Measurements from ENCODE around the genes FTH1 and SCGB1D2.

DNA sequence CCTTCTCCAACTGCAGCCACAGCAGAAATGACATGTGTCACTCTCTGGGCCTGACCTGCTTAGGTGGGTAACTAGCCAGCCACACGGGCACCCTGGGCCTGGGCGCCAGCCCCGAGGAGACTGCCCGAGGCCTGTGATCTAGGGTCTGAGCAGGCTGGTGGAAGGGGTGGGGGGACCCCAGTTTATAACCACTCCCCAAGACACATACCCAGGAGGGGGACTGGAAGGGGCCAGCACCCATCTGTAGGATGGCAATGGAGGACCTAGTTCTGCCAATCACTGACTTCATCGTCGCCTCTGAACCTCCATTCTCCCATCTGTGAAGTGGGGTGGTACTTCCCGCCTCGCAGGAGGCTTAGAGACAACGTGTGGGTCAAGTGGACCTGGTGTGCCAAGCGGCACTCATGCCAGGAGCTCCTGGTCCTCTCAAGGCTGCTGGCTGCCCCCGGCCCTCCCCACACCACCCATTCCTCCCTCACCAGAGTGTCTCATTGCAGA lies 16.2 kb downstream of the CD5 start:
- PRO-cap: no peak

DNA sequence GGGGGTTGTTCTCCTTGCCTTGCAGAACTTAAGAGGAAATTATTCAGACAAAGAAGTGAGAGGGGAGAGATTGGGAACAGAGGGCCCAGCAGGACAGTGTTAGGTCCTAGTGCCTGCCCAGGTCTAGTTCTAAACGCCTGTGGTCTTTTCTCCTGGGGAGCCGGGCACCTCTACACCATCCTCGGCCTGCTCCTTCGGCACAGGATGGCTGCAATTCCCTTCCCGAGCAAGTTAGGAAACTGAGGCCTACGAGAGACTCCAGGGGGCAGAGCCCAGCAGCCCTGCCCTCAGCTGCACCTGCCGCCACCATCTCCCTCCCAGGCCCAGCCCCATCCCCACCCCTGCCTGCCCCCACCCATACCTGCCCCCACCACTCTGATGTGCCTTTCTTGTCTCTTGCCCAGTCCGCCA lies 21.2 kb downstream of the CD5 start:
- PRO-cap: no peak

DNA sequence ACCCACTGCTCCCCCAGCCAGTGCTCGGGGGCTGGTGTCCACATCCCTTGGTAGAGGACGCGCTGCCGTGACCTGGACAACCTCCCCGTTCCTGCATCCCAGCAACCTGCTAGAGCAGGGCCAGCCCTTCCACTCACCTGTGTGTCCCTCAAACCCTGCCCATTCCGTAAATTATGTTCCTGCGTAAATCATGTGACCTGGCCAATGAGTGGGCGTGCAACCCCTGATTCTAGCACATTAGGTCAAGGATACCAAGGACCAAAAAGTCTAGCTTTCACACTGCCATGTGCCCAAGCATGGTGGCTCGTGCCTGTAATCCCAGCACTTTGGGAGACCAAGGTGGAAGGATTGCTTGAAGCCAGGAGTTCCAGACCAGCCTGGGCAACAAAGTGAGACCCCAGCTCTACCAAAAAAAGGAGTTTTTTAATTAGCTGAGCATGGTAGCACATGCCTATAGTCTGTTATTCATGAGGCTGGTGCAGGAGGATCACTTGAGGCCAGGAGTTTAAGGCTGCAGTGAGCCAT lies 25.8 kb downstream of the CD5 start:
- PRO-cap: no peak

DNA sequence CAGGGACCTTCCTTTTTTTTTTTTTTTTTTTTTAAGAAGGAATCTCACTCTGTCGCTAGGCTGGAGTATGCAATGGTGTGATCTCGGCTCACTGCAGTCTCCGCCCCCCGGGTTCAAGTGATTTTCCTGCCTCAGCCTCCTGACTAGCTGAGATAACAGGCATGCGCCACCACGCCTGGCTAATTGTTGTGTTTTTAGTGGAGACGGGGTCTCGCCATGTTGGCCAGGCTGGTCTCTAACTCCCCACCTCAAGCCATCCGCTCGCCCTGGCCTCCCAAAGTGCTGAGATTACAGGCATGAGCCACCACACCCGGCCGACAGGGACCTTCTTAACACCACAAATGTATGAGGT lies 11.3 kb downstream of the TKFC start:
- PRO-cap: no peak

DNA sequence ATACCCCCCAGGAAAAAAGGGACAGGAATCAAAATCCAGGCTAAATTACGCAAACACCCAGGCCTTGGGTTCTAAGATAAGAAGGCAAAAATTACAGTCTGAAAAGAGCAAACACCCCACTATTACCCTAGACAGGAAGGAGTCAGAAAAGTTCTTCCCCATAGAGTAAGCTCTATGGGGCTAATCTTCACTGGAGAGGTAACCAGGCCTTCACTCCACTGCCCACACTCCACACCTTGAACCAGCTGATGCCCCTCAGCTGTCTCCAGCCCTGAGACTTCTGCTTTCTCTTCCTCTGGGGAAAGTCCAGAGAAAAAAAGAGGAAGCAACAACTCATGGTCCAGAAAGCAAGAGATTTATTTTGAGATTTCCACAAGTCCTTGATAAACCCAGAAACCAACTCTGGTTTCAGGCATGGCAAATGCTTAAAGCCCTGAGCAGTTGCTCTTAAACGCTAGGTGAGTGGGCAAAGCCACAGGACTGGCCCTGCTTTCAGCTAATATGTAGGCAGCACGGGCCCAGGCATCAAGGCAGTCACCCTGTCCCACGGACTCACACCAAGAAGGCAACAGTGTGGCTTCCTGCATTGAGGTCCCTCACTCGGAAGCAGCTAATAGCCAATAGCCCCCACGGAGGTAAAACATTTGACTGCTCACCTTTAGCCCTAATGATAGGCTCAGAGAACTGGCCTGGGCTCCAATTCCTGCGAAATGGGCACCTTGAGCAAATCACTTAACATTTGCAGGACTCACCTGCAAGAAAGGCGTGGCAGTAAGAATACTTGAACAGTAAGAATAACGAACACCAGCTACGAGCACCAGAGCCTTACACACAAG lies 4.4 kb downstream of the CYB561A3 start:
- PRO-cap: no peak

- PRO-cap: no peak
Measured at GRCh38 chr11:61580021-61580655, 738 bp downstream of the SYT7 start.

- PRO-cap: bidirectional peak, plus-strand start at chr11:61587689, minus-strand start at chr11:61587613; bidirectional peak, plus-strand start at chr11:61587856, minus-strand start at chr11:61587764; unidirectional peak, minus-strand start at chr11:61588098; bidirectional peak, plus-strand start at chr11:61588442, minus-strand start at chr11:61588345
Measured at GRCh38 chr11:61587308-61588627, 6.9 kb upstream of the SYT7 start.

GRCh38 chr11:61716775-61717473 lies 35.5 kb upstream of the MYRF start:
- PRO-cap: no peak

DNA sequence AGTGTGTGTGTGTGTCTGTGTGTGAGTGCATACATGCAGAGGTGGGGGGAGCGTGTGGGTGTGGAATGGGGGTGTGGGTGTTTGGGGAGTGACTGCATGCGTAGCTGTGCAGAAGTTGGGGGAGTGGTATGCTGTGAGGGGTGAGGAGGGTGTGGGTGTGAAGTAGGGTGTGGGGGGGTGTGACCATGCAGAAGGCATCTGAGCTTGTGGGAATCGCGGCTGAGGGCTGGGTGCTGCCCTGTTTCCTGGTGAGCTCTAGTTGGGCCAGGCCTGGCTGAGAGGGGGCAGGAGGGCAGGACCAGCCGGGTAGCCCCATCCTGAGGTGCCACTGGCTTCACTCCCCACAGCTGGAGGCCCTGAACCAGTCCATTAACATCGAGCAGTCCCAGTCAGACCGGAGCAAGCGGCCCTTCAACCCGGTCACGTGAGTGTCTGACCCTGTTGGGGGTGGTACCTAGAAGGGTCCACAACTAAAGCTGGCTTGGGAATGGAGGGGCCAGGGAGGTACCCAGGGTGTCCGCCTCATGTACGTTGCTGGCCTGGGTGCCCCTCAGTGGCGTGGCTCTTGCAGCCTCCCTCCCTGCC lies 16.6 kb downstream of the TMEM258 start:
- PRO-cap: no peak

- PRO-cap: no peak
Measured at GRCh38 chr11:61811943-61813455, 4.3 kb downstream of the FADS1 start.

DNA sequence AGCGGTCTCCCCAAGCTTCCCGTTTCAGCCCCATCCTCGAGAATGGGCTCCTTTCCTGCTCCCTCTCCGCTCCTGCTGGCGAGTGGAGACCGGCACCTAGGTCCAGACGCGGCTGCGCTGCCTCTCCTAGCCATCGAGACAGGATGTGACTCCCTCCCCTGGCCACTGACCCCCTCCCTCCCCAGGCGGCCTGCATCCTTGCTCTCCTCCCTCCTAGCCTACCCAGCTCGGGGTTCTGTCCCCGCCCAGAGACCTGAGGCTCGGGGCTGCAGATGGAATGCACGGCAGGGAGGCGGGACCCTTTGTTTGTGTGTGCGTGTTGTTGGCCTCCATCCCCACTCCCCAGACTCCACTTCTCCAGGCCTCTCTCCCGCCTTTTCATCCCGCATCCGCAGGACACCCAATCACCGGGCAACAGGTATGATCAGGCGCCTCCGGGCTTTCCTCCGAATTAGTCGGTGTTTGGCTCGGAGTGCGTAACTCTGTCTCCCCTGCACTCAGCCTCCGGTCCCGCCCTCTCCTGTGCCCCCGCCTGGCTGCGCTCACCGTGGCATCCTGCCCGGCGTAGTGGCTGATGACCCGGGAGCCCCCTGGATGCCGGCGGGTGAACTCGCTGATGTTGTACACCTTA lies 679 bp downstream of the FADS1 start:
- PRO-cap: bidirectional peak, plus-strand start at position 248 of the sequence, minus-strand start at position 140 of the sequence; bidirectional peak, plus-strand start at position 567 of the sequence, minus-strand start at position 464 of the sequence

DNA sequence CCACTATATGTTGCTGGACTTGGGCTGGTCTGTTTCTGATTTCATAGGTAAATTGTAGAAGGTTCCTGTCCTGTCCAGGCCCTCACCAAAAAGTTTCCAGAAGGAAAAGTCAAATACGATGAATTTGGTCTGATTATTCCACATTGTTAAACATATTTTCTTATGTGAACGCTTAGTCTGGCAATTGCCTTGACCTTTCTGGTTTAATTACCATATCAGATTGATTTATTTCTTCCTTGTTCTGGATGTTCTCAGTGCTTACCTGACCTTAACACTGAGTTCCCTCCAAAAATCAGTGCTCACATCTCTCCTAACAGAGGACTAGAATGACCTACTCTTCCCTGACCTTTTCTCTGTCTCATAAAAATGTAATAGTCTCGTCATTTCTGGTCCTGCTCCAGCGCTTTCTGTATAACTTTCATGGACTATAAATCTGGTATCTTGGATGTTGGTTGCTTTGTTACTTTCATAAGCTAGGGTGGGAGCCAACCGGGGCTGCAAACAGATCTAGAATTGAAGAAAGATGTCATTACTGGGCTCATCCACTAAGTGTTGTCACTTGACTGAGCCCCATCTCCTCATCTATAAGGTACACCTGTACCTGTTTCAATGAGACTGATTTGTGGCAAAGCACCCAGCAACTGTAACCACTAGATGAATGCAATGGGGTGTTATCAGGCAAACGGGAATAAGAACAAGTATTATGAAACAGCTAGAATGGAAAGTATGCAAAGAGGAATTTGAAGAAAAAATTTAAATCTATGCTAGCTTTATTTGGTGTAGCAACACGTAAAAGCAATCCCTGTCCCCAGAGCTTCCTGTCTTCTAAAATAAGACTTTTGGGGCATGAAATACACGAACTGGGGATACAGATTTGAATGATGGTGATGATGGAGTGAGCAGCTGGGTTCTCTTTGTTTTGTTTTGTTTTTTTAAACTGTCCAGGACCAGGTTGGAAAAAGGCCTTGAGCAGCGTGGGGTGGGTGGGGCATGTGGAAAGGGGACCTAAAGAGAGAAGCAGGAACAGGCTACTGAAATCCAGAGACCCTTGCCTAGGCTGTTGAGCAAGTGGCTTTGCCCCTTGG lies 2.4 kb downstream of the FADS2 start:
- PRO-cap: no peak

DNA sequence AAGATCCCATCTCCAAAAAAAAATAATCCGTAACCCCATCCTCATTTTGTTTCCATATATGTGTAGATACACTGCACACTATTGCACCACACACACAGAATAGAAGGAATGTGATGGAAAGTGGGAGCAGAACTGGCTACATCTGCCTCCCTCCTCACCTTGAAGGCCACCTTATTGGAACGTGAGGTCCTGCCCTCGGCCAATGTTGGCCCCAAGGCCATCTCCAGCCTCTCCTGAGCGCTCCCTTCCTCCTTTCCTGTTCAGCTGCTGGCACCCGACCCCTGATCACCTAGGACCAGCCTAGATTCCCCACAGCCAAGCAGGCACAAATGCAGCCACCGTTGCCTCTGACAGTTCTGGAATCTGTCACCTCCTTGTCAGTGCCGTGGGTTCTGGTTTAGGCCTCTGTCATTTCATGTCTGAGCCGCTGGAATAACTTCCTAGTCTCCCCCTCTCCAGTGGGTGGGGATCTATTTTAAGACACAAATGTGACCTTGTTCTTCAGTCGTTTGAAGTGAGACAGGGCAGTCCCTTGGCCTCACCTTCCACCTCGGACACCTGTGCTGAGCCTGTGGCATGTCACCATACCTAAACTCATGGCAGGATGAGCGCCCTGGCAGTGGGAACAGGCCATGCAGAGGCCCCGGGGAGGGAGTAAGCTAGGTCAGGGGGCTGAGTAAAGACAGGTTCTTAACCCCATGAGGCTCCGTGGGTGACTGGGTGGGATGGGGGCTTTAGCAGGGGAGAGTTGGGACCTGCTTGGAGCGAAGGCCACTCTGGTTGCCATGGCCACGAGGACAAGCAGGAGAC lies 29.7 kb downstream of the FADS3 start:
- PRO-cap: no peak

GRCh38 chr11:61869491-61870334 lies 21.6 kb downstream of the FADS3 start:
- PRO-cap: no peak

DNA sequence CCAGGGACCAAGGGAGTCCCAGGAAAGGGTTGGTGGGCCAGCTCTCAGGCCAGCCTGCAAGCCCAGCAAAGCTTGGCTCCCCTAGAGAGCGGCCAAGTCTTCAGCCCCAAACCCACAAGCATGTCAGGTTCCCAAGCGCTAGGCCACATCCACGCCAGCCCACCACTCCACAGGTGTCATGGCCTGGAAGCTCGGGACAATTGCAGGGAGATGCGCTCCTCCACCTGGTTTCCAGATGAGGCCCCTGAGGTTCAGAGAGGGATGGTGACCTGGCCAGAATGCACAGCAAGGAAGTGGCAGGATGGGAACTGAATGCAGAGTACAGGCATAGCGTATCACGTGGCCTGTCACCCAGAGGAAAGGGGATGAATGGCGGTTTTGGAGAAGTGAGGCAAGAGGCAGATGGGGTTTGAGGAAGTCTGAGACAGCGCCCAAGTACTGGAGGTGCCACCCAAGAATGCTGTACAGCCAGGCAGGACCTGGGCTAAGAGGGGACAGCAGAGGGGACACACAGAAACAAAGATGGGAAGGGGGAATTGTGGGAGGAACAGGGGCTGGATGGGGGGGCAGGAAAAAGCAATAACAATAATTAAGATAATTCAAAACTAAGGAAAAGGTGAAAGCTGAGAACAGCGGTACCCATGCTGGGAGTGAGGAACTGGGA lies 4.9 kb downstream of the RAB3IL1 start:
- PRO-cap: no peak

GRCh38 chr11:61962405-61962554 lies 5.2 kb downstream of the FTH1 start:
- PRO-cap: no peak

DNA sequence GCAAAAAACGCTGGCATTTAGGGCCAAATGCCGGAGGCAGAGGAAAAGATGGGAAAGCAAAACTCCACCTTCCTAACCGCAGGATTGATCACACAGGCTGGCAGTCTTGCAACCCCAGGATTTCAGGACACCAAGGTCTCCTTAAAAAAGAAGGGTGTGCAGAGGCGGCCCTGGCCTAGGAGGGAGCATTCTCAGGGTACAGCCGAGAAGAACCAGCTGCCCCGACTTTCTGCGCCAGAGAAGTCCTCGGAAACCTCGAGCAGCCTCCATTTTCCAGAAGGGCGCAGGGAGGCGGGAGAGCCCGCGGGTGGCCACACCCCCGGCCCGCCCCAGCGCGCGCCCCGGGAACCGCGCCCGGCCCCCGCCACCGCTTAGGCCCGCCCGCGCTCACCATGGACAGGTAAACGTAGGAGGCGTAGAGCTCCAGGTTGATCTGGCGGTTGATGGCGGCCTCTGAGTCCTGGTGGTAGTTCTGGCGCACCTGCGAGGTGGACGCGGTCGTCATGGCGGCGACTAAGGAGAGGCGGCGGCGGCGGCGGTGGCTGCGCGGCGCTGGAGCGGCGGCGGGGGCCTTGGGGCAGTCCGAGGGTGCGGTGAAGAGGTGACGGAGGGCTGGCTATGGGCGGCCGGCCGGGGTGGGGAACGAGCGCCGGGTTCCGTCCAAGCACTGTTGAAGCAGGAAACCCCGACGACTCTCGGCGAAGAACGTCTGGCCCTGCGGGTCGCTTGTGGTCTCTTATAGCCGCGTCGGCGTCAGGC lies at the start of gene FTH1:
Gene FTH1, minus strand, starts transcription at position 714 of the 759 bp plus-strand sequence.
- PRO-cap: bidirectional peak, plus-strand start at position 374 of the sequence, minus-strand start at position 283 of the sequence; bidirectional peak, plus-strand start outside the sequence, minus-strand start at position 711 of the sequence

- PRO-cap: no peak
Measured at GRCh38 chr11:61969909-61970512, 2.6 kb upstream of the FTH1 start.

GRCh38 chr11:62105562-62106280 lies 18.1 kb upstream of the INCENP start:
- PRO-cap: unidirectional peak, minus-strand start at chr11:62105936

DNA sequence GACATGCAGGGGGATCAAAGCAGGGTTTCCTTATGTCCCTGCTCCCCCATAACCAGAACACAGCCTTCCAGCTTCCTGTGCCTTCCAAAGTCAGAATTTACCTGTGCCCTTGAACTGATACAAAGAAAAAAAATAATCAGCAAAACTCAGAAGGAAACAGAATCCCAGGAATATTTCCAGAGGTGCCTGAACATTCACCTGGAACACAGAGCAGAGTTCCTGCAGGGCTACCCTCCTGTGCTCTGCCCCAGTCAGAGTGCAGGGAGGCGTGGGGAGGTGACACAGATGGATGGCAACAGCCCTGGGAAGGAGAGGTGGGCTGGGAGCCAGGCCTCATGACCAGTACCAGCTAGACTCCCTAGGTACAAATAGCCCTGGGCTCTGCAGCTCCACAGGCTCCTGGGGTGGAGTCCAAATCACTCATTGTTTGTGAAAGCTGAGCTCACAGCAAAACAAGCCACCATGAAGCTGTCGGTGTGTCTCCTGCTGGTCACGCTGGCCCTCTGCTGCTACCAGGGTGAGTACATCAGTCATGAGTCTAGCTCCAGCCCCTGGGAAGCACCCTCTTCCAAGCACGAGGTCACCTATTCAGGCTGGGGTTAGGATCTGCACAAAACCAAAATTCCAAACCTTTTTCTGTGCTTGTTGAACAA lies at the start of gene SCGB1D2:
Gene SCGB1D2, plus strand, starts transcription at position 394 of the 653 bp plus-strand sequence.
- PRO-cap: no peak

Data from left ventricle myocardium (tissue), 1 donor.